Paraaortic lymph node (tissue), 1 donor: ENCODE measurements around the genes RAB26 and AMDHD2.

- PRO-cap, result no peak
Observed at GRCh38 chr16:2121455-2121769, 14.3 kb downstream of the PKD1 start.

GRCh38 chr16:2127603-2128011 lies 8.1 kb downstream of the PKD1 start:
- PRO-cap, result no peak

GRCh38 chr16:2148348-2149402 lies at the start of gene RAB26:
Gene RAB26, plus strand, starts transcription at chr16:2148625.
- PRO-cap, result bidirectional peak, plus-strand start at chr16:2148606, minus-strand start at chr16:2148520

DNA sequence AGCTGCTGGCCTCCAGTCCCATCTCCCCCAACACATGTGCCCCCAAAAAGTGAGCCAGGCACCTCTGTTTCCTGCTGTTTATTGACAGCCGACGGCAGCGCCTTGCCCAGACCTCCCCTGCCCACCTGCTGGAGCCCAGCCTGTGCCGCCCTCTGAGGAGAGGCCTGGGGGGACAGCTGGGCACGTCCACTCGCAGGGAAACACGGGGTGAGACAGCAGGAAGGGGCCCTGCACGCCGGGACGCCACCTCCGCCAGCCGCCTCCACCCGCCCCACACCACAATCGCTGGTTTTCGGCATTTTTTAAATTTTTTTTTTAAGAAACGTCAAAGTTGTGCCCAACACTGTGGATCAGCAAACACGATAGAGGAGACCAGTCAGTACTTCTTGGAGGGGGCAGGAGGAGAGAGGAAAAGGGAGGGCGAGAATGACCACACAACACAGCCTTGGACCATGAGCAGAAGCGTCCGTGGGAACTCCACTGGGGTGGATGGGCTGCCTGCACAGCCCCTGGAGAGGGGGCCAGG lies 19.2 kb downstream of the CASKIN1 start:
- PRO-cap, result no peak

GRCh38 chr16:2177643-2178301 lies 18.6 kb downstream of the CASKIN1 start:
- PRO-cap, result no peak

GRCh38 chr16:2213633-2214514 lies 766 bp downstream of the PGP start:
- PRO-cap, result no peak

- PRO-cap, result no peak
Observed at GRCh38 chr16:2231024-2231636, 5.1 kb upstream of the DNASE1L2 start.

DNA sequence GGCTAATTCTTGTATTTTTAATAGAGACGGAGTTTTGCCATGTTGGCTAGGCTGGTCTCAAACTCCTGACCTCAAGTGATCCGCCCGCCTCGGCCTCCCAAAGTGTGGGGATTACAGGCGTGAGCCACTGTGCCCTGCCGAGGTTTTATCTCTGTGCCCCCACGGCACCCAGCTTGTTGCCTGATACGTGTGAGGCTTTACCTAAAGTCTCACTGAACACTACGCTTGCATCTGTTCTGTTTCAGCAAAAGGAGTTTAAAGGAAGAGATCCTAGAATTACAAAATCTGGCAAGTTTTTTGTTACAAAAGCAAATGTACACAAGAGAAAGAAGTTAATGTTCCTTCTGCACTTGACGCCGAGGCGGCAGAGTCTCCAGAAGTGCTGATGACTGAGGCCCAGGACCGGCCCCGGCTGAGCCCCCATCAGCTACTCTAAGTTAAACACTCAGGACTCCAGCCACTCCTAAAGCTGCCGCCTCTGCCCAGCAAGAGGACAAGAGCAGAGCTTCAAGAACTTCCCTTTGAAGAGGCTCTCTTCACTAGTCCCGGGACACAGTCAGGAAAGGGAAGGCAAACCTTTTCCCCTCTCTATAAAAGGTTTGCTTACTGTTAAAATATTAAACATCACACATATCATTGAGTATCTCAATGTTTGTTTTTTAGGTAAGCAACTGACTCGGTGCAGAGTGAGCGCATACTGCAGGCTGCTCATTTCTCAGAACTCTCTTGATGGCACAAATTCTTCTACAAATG lies 9.0 kb downstream of the ABCA3 start:
- PRO-cap, result no peak

DNA sequence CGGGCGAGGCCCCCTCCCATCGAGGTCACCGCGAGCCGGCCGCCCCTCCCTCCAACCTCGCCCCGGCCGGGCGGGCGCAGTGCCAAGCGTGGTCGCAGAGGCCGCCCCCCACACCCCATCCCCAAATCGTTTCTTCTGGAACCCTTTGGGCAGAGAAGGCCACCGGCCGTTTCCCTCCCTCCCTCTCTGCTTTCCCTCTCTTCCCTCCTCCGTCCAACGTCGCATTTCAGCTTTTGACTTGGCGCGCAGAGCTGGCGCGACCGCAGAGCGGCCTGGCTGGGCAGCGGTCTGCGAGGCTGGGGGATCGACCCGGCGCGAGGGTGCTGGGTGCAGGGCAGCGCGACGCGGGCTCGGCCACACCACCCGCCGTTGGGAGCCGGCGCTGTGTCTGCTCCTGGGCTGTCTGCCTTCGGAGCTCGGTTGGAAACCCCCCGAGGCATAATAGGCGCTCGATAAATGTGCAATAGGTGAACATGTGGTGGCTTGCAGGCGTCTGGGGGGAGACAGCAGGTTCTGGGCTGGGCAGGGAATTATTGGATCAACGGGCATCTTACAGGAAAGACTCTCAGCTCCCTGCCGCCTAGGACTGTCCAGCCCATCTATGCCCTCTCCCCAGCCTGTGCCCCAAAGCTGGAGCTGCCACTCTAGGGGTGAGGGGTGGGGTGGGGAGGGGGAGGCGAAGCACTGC lies 2.8 kb upstream of the NTN3 start:
- PRO-cap, result unidirectional peak, minus-strand start at position 371 of the sequence

DNA sequence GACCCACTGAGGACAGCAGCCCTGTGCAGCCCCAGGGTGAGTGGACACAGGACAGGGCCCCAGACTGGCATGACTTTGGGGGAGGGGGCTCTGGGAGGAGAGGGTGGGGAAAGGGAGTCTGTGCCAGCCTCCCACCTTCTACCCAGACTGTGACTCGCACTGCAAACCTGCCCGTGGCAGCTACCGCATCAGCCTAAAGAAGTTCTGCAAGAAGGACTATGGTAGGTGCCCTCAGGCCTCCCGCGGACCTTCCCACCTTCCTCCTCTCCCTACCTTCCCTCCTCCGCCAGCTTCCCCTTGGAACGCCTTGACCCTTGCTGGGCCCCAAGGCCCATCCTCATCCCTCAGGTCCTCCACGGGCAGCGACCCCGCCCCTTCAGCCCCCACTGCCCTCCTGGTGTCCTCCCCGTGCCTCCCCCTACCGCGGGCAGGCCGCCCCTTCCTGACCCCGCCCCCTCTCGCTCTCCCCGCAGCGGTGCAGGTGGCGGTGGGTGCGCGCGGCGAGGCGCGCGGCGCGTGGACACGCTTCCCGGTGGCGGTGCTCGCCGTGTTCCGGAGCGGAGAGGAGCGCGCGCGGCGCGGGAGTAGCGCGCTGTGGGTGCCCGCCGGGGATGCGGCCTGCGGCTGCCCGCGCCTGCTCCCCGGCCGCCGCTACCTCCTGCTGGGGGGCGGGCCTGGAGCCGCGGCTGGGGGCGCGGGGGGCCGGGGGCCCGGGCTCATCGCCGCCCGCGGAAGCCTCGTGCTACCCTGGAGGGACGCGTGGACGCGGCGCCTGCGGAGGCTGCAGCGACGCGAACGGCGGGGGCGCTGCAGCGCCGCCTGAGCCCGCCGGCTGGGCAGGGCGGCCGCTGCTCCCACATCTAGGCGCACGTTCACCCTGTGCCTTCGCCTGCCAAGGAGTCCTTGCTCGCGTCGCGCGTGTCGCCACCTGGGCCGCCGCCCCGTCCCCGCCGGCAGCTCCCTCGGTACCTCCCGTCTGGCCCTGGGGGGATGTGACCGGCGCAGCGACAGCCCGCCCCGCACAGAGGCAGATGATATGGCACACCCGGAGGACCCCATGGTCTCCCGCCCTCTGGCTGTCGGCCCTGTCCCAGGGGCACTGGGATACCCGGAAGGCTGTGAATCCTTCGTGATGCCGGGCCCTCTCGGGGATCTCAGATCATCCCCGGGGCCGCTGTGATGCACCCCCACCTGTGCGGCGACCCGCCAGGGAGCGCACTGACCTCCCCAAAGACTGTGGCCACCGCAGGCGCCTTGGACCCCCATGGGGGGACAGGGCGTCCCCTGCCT lies 1.2 kb upstream of the TBC1D24 start:
- PRO-cap, result no peak

DNA sequence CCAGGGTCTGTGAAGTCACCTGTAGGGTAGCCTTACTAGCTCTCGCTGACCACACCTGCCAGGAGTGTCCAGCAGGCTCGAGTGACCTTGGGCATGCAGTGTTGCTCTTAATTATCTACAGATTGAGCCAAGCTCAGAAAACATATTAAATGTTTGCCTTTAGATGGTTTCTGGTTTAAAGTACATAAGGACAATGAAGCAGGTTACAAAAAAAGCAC lies 1.8 kb downstream of the TBC1D24 start:
- PRO-cap, result no peak

DNA sequence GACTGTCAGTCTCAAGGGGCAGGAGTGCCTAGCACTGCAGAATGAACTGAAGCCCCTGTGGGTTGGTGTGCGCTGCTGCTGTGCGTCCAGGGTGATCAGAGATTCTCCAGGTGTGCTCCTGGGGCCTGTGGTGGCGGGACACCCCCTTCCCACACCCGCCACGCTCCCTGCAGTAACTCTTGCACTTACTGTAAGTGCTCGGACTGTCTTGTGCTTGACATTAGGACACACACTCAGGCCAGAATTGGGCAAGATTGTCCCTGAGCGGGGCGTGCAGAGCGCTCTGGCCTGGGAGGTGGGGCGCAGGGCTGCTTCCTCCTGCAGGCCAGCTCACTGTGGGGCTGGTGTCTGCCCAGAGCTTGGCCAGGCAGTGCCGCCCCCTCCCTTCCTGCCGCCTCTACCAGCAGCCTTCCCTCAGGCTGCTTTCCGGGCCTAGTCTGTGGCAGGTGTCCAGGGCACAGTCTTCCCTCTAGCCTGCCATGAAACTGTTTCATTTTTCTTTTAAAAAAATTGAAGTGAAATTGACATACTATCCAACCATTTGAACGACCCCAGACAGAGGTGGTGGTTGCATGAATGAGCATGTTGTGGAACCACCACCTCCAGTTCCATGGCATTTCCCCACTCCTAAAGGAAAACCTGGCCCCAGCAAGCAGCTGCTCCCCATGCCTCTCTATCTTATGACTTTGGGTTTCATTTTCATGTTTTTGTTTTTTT lies 6.0 kb upstream of the ATP6V0C start:
- PRO-cap, result no peak

DNA sequence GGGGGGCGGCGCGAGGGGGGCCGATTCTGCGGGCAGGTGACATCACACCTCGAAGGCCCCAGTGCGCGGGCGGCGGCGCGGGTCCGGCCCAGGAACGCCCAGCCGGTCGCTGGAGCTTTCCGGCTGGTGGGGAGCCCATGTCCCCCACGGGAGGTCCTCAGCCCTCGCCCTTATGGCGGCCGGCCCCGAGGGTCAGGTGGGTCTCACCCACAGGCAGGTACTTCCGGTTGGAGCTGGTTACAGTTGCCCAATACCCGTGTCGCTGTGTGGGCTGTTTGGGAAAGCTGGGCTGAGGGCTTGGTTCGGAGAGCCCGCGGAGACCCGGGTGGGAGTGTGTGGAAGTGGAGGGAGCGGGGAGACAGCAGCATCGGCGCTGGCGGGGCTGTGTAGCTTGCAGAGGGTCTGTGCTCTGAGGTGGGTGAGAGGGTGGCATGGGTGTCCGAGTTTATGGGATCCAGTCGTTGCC lies 805 bp downstream of the ATP6V0C start:
- PRO-cap, result bidirectional peak, plus-strand start at position 267 of the sequence, minus-strand start at position 172 of the sequence

- PRO-cap, result bidirectional peak, plus-strand start at chr16:2520408, minus-strand start at chr16:2520182
Observed at GRCh38 chr16:2519685-2520605, at the start of gene AMDHD2. Gene AMDHD2, plus strand, starts transcription at chr16:2520371.

DNA sequence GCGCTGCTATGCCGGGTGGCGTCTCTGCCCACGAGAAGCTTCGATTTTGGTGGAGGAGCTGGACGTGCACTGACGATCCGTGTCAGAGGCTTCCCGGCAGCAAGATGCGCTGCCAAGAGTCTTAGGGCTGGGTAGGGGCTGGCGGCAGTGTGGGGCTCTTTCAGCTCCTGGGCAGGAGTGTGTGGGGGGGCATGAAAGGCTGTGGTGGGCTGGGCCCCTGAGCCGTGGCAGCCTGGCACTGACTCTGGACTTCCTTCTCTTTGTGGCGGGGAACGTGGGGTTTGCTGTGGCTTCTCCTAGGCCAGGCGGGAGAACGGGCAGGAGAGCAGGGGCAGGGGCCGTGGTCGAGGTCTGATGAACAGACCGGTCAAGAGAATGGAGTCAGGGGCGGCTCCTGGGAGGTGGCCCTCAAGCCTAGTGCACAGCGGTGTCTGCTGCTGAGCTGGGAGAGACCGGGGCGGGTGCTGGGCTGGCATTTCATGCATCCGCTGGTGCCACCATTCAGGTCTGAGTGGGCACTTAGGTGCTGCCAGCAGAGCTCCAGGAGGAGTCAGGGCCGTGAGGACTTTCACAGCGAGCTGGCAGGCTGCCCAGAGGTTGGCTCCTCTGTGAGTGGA lies 24.9 kb downstream of the PDPK1 start:
- PRO-cap, result no peak

DNA sequence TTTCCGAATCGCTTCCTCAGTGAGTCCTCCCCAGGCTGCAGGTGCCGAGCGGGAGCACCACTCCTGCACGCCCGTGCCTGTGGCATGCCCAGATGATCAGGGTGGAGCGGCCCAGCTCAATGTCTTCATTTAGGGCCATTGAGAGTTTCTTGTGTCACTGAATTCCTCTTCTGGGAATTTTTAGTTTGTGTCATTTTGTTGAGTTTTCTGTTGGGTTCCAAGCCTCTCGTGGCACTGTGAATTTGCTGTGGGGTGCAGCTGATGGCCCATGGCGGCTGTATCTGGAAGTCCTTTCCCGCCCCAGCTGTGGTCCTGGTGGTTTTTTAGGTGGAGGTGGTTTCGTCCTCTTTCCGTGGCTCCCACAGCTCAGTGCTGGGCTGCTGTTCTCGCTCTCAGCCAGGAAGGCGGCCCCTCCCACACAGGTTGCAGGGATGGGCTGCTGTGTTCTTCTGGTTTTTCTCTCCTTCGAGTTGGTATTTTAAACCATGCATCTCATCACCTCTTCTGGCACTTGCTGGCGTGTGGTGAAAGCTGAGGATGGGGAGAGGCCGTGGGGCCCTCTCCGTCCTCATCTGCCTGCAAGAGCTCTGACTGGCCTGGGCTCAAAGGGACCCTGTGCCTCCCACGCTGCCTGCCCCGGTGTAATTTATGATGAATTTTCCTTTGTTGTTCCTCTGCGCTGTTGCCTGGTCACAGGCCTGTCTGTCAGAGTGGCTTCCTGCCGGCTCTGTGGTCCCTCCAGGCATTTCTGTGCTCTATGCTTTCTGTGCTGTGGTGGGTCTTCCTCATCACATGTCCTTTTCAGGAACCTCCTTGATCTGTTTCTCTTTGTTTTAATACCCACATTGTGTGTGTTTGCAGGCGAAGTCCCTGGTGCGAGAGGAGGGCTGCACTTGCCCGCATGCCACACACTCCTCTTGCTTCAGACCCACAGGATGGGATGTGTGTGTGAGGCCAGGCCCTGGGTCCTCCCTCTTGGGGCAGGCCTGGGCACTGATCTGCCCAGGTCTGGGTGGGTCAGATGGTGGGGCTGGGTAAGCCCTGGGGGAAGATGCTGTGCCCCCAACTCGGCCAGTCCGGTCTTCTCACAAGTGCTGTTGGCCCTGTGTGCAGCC lies 55.6 kb downstream of the PDPK1 start:
- PRO-cap, result no peak

- PRO-cap, result no peak
Observed at GRCh38 chr16:2597186-2598191, 59.7 kb downstream of the PDPK1 start.

DNA sequence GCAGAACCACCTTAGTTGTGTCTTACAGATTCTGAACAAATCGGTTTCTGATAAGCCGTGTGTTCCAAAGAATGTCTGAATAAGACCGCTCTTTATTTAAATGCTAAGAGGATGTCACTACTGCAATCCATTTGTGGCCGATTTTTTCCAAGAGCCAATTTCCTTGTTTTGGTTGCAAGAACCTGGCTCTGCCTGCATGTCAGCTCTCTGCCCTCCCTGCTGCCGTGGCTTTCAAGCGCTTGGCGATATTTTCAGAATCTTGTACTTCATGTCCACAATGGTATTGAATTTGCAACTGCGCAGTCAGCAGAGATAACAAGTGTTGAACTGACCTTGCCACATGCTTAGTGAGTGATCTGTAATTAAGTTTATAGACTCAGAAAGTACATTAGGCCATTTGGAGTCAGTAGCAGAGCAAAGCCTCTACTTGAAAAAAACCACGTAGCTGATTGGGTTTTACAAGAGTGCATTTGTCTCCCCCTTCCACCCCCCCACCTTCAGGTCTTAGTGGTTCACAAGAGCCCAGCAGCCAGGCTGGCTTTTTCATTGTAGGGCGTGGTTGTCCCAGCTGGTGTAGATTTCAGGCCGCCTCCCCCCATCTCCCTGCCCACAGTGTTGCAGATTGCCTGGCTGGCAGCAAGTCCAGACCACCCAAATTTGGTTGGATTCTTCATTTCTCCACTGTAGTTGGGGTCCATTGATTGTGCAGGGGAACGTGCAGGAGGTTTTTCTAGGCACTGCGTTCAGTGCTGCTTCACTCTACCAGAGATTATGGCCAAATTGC lies 2.5 kb upstream of the KCTD5 start:
- PRO-cap, result no peak

DNA sequence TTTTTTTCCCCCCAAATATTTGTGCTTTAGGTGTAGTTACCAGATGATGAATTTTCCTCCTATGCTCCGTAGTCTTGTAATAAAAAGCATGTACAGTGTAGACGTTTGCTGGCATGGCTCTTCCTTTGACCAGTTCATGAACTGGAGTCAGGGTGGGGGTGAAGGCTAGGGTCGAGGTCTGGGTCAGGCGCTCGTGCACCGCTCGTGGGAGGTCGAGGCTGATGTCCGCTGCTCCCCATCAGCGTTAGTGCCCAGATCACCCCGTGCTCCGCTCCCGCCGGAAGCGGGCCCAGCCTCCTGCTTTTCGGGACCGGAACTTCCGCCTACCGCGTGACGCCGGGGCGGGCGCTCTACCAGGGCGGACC lies 241 bp upstream of the KCTD5 start:
- PRO-cap, result bidirectional peak, plus-strand start outside the sequence, minus-strand start at position 291 of the sequence

DNA sequence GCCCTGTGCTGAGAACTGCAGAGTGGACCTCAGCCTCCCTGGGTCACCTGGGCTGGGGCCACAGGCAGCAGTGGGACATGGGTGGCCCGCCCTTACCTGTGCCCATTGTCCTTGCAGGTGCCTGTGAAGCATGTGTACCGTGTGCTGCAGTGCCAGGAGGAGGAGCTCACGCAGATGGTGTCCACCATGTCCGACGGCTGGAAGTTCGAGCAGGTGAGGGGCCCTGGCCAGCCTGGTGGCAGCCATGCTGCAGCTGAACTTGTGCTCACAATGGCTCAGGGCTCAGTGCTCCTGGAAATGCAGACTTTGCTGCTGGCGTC lies 17.3 kb downstream of the KCTD5 start:
- PRO-cap, result no peak